SK-N-MC (cell line): ENCODE results near the genes CCDC197 and SERPINA1.

DNA sequence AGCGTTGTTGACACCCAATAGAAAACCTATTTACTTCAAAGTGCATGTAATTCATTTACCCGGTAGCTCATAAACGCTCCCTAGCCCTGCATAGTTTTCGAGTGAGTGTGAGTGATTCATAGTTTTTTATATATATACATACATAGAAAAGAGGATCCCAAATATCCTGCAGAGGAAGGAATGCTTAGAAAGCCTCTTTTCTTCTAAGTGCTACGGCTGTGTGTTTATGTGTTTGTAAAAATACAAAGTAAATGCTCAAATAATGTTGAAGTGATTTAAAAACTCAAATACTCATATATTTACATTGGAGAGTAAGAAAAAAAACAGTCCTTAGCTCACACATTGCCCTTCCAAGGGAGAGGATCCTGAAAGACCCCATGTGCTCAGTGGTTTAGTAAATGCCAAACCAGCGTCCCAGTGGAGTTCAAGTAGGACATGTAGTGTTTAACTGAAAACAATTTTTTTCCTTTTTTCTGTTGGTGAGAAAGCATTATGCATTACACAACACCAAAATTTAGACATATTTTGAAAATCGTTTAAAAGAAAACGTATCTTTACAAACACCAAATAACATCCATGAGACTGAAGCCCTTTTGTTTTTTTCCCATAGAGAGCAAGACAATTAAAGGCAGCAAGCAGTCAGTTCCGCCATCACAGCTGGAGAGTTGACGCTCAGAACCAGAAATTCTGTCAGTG is 33.5 kb downstream of the UBR7 start:
- RRBS, result no CpG with 5 or more reads among the region's 10 CpGs

- RRBS, result no CpG with 5 or more reads among the region's 2 CpGs
These were observed 44.4 kb downstream of the BTBD7 start for GRCh38 chr14:93288212-93289152.

DNA sequence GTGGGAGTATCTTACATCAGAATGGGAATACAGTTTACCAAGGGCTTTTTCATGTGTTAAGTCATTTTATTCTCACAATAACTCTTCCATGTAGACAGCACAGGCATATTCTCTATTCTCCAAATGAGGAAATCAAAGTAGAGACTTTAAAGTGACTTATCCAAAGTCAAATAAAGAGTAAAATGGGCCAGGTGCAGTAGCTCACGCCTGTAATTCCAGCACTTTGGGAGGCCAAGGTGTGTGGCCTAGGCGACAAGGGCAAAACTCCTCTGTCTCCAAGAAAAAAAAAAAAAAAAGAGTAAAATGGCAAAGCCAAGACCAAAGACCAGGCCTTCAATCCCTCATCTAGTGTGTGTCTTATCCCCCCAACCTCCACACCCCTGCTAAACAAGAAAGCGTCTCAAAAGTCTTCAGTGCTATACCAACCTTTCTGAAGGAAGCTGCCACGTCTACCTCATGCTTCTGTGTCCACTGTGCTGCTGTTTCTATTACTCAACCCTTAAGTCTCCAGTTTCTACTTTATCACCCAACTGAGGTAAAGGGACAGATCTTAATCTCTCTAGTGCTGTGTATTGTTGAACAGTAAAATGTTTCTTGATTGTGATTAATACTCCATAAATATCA is 23.6 kb downstream of the BTBD7 start:
- RRBS, result no CpG with 5 or more reads among the region's 4 CpGs

GRCh38 chr14:93329849-93330911 is 2.7 kb downstream of the BTBD7 start:
- RRBS, result no CpG with 5 or more reads among the region's 7 CpGs

GRCh38 chr14:93702643-93703044 is 85.6 kb downstream of the PRIMA1 start:
- RRBS, result no CpG with 5 or more reads among the region's 3 CpGs

DNA sequence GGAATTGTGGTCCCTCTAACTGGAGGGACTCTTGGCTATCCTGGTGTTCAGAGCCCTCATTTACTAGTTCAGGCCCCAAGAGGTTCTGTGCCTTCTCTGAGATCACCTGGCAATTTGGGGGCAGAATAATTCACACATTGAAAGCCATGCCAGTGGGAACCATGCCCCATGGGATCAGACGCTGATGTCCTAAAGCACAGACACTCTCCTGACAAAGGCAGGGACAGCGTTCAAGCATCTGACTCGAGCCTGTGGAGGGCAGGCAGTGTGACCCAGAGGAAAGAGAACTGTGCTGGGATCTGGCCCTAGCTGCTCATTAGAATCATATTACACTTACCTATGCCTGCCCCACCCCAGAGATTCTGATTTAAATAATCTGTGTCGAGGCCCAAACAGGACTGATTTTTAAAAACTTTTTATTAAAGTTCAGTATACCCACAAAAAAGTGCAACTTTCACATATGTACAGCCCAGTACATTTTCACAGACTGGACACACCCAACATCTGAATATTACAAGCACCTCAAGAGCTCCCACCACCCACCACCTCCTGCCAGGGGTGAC is 2.4 kb upstream of the ASB2 start:
- RRBS, result no CpG with 5 or more reads among the region's 4 CpGs

GRCh38 chr14:93996953-93997605 is at the start of gene CCDC197:
Gene CCDC197, plus strand, starts transcription at chr14:93997301.
- RRBS, result no CpG with 5 or more reads among the region's 3 CpGs

DNA sequence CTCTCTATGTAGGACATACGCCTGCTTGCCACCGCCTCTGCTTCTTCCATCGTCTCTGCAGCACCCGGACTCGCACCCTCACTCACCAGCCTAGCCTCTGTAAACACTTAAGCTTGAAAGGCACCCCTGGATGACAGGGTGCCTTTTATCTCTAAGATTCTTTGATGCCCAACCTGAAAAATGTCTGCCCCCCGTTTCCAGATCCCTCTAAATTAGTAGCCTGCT is 19.0 kb downstream of the OTUB2 start:
- RRBS, result no CpG with 5 or more reads among the region's 6 CpGs

DNA sequence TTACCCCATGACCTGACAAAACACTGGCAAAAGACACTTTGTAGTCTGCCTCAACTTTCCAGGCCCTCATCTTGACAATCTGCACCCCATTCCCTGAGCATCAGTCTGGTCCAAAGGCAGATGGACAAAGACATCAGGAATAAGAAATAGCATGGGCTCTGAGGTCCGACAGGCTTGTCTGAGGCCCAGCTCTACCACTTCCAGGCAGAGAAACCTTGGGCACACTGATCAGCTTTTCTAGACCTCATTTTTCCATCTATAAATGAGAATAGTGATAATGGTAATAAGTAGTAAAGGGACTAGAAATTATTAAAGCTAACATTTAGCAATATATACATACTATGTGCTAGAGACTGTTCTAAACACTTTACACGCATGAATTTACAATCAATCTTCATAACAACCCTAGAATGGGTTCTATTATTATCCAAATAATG is 21.8 kb downstream of the DDX24 start:
- RRBS, result no CpG with 5 or more reads among the region's 2 CpGs

DNA sequence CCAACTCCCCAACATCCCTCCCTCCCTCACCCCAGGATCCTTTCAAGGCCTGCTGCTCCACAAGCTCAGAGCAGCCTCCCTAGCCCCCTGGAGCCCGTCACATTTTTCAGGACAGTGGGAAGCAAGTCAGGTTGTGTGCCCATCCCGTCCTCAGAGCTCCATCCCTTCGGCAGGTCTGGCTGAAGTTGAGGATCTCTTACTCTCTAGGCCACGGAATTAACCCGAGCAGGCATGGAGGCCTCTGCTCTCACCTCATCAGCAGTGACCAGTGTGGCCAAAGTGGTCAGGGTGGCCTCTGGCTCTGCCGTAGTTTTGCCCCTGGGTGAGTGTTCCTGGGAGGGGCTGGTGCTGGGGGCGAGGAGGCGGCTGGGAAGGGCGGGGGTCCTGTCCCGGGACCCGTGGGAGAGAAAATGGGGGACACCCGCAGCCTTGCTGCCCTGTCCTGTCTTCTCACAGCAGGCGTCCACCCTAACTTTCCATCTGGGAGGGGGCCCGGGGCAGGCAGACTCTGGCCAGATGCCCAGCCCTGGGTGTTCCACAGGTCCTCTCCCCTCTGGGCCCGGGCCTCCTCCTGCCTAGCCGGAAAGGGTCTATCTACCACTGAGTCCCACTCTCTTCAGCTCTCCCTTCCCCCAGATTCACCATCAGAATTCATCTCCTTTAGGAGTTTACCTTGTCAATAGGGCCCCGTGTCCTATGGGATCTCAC is 17.8 kb downstream of the IFI27L2 start:
- RRBS, result 83% methylated on average over 6 of the region's 17 CpGs

DNA sequence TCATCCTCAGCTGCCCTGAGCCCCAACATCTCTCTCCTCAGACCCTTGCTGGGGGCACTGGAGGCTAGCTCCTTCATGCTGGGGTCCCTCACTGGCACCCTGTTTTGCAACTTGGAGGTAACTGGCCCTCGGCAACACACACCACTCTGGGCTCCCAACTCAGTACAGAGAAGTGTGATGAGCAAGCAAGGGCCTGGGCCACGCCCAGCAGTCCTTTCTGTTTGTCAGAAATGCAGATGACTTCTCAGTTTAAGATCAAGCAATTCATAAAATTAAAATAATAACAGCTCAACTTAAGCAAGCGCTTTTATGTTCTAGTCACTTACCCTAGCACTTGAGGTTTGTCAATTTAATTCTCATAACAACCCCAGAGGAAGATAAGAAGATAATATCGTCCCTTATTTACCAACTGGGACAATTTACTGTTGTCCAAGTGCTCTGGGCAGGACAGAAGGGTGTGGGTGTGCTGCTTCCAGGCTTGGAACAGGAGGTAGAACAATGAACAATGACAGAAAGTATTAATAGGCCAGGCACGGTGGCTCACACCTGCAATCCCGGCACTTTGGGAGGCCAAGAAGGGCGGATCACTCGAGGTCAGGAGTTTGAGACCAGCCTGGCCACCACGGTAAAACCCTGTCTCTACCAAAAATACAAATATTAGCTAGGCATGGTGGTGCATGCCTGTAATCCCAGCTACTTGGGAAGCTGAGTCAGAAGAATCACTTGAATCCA is 16.5 kb downstream of the IFI27L2 start:
- RRBS, result no CpG with 5 or more reads among the region's 9 CpGs

- RRBS, result no CpG with 5 or more reads among the region's 6 CpGs
These were observed 16.0 kb downstream of the IFI27L2 start for GRCh38 chr14:94113428-94113782.

- RRBS, result no CpG with 5 or more reads among the region's 2 CpGs
These were observed 8.6 kb upstream of the PPP4R4 start for GRCh38 chr14:94165570-94165911.

DNA sequence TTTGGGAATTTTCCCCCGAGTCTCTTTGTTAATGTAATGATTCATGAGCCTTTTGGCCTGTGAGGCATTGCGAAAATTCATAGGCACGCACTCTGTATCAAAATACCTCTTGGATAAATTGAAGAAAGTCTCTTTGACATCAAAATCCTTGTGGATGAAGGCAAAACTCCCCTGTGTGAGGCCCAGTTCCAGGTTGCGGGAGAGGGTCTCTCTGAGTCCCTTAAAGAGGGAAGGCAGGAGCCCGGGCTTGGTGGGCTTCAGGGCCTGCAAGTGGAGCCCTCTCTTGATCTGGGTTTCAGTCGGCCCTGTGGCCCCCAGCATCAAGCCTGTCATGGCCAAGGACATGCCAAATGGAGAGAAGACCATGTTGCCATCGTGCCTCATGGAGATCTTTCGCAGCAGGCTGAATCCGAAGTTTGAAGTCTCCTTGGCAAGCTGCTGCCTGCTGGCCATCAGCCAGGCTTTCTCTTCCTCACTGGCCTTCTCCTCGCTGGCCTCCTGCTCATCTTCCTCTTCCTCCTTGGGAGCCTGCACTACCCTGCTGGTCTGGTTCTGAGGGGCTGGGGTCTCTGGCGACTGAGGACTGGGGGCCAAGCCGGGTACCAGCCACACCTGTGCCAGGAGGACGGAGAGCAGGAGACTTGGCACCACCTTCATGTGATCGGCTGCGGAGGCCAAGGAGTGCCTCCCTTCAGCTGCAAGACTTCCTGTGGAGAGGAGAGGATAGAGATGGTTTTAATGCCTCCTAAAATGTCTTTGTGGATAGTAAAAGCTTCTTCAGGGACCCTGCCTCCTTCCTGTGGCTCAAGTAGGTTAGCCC is 2.9 kb downstream of the SERPINA10 start:
- RRBS, result no CpG with 5 or more reads among the region's 15 CpGs

DNA sequence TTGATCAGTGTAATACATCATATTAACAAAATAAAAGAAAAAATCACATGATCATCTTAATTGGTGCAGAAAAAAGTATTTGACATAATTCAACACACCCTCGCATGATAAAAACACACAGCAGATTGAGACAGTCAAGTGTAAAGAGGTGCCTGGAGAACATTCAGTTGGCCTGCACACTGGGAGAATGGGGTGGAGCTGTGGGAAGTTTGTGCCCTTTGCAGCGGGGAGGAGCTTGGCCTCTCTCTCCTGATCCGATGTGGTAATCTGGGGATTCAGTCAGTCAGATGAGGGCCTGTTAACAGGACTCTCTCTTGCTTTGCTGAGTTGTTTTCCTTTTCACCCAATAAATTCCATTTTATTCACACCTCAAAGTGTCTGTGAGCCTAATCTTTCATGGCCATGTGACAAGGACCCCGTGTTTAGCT is 5.9 kb downstream of the SERPINA6 start:
- RRBS, result no CpG with 5 or more reads among the region's 4 CpGs

DNA sequence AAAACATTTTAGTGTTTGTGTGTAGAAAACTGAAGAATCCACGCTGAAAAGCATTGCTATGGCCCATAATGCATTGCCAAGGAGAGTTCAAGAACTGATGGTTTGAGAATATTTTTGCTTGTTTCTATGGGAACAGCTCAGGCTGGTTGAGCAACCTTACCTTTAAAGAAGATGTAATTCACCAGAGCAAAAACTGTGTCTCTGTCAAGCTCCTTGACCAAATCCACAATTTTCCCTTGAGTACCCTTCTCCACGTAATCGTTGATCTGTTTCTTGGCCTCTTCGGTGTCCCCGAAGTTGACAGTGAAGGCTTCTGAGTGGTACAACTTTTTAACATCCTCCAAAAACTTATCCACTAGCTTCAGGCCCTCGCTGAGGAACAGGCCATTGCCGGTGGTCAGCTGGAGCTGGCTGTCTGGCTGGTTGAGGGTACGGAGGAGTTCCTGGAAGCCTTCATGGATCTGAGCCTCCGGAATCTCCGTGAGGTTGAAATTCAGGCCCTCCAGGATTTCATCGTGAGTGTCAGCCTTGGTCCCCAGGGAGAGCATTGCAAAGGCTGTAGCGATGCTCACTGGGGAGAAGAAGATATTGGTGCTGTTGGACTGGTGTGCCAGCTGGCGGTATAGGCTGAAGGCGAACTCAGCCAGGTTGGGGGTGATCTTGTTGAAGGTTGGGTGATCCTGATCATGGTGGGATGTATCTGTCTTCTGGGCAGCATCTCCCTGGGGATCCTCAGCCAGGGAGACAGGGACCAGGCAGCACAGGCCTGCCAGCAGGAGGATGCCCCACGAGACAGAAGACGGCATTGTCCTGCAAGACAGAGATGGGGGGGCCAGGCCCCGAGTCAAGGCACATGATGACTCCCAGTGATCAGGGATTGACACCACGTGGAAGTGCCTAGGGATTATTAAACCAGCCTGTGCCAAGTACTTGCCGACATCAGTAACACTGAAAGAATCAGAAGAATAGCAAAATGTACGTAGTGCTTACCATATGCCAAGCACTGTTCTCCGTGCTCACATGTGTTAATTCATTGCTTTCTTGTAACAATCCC is 5.6 kb downstream of the SERPINA1 start:
- RRBS, result 60% methylated on average over 2 of the region's 21 CpGs

GRCh38 chr14:94387013-94387798 is 1.2 kb downstream of the SERPINA1 start:
- RRBS, result no CpG with 5 or more reads among the region's 8 CpGs

- RRBS, result no CpG with 5 or more reads among the region's 29 CpGs
These were observed at the start of gene SERPINA1 for GRCh38 chr14:94387886-94389323. Gene SERPINA1, minus strand, starts transcription at chr14:94388602.

DNA sequence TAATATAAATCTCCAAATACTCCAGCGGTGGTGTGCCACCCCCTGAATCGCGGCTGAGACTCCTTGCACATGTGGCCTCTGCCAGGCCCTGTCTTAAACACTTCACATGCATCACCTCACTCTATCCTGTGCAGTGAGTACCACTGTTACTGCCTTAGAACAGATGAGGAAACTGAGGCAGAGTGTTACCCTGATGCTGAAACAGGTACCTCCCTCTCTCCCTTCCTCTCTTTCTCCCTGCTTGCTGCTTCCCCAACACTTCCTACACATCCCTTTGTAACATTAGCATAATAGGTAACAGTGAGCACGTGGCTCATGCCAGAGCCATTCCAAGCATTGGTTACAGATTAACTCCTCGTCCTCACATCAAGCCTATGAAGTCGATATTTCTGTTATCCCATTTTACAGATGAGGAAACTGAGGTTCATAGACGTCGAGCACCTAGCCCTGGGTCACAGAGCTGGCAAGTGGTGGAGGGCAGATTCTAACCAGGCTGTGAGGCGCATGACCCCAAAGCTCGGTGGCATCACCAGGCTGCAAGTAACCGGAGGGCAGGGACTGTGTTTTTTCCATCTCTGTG is 5.5 kb upstream of the SERPINA1 start:
- RRBS, result no CpG with 5 or more reads among the region's 11 CpGs